ENCODE results near the genes FXYD5, TMEM147, ETV2 and COX6B1.

DNA sequence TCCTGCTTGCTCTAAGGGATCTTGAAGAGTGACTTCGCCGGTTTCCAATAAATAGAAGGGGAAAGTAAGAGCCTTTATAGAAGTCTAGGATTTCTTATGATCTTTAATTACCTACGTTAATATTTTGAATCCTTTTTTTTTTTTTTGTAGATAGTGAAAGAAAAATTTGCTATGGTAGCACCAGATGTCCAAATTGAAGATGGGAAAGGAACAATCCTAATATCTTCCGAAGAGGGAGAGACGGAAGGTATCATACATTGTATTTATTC, 21.3 kb upstream of the WTIP start:
- PRO-cap, 7 experiments: no peak in any of the 7 experiments
- RAMPAGE, long total RNA, 2 experiments: start-site peak on the plus strand in 1 of 2 experiments, centred at position 188 of the sequence, 22 reads per replicate

DNA sequence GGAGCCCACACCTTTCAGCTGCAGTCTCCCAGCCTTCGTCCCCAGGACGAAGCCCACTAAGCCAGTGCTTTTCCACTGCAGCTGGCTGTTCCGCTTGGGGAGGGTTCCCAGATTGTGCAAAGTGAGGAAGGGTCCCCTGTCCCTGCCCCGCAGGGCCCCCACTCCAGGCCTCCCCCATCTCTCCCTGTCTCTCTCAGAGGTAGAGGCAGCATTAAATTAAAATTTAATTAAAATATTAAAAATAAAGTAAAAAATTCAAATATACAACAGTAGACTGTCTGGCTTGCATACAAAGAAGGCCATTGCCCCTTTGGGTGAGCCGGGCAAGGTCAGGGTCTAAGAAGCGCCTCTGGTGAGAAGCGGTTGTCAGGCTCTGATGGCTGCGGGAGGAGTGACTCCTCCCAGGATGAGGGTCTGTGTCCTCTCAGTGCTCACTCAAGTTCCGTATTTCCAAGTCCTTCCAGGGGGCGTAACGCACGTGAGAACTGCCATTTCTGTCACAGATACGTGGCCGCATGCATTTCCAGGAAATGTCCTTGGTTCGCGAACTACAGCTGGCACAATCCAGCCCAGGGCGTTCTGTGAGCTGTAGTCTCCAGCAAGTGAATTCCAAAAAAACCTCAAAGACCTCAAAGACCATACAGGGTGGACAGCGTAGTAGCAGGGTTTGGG, 809 bp upstream of the ZNF181 start:
- PRO-cap, 7 experiments: peak in 6 of 7 experiments; most common plus-strand start position 383 of the sequence (in 1); most common minus-strand start position 408 of the sequence (in 5)
- RAMPAGE, long total RNA, 2 experiments: no peak in any of the 2 experiments

GRCh38 chr19:35004069-35004229, 3.8 kb downstream of the GRAMD1A start:
- PRO-cap, 7 experiments: no peak in any of the 7 experiments
- RAMPAGE, long total RNA, 2 experiments: no peak in any of the 2 experiments

DNA sequence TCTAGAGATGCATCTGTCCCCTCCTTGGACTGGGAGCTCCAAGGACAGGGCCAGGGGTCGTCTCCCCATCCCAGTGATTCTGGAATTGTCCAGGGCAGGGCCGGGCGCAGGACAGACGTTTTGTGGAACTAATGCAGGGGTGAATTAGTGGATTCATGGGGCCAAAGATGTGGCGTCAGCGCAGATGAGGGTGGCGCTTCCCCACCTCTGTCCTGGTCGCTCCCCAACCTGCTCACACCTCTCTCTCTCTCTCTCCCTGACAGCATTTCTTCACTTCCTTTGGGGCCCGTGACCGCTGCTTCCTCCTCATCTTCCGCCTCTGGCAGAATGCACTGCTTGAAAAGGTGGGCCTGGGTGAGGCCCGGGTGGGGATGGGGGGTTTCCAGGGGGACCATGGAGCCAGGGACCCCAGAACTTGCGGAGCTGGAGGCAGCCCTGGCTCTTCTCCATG, 11.1 kb downstream of the GRAMD1A start:
- PRO-cap, 7 experiments: no peak in any of the 7 experiments
- RAMPAGE, long total RNA, 2 experiments: no peak in any of the 2 experiments

- PRO-cap, 7 experiments: no peak in any of the 7 experiments
- RAMPAGE, long total RNA, 2 experiments: no peak in any of the 2 experiments
These were observed 2.5 kb upstream of the HPN start for GRCh38 chr19:35038757-35039712.

GRCh38 chr19:35040639-35041428, 687 bp upstream of the HPN start:
- PRO-cap, 7 experiments: peak in 7 of 7 experiments; most common plus-strand start chr19:35041301 (in 6); most common minus-strand start chr19:35040984 (in 6)
- RAMPAGE, long total RNA, 2 experiments: no peak in any of the 2 experiments

GRCh38 chr19:35066306-35066697, 24.8 kb downstream of the HPN start:
- PRO-cap, 7 experiments: no peak in any of the 7 experiments
- RAMPAGE, long total RNA, 2 experiments: no peak in any of the 2 experiments

- PRO-cap, 7 experiments: no peak in any of the 7 experiments
- RAMPAGE, long total RNA, 2 experiments: no peak in any of the 2 experiments
These were observed 6.1 kb upstream of the FXYD3 start for GRCh38 chr19:35109399-35110068.

DNA sequence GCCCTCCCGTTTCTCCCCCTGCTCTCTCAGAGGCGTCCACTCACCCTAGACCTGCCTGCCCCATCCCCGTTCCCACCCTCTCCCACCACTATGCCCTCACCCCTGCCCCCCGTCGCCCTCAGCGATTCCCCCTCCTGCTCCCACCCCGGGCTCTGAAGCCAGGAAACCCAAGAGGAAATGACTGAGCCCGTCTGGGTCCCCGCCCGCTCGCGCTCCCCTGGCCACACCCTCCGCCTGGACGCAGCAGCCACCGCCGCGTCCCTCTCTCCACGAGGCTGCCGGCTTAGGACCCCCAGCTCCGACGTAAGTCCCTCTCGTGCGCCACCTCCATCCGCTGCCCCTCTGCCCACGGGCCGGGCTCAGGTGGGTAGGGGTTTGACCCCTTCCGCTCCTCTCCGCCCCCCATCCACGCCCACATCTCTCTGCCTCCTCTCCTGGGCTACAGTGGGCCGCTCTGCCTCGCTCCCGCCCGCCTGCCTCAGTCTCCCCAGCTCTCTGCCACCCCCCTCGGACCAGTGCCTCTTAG, at the start of gene FXYD5:
Gene FXYD5 (plus strand): TSS at position 229 of the 526 bp plus-strand sequence.
- PRO-cap, 7 experiments: peak in 7 of 7 experiments; most common plus-strand start position 226 of the sequence (in 3); most common minus-strand start position 154 of the sequence (in 7)
- RAMPAGE, long total RNA, 2 experiments: start-site peak on the plus strand in 2 of 2 experiments, centred at positions 249 to 253 of the sequence, 106 to 497 reads per replicate

DNA sequence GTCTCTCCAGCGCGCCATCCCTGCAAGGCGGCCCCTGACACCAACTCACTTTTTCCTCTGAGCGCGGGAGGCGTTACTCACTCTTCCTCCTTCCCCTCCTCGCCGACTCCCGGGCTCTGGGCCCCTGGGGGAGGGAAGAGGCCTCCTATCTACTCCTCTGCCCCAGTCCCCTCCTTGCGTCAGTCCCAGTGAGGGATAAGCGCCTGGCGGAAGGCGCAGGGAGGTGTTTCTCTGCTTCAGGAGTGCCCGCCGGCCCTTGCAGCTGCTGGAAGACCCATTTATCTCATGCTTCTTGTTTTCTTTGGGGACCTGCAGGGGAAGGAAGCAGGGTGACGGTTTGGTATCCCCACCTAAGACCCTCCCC, 480 bp downstream of the FXYD5 start:
- PRO-cap, 7 experiments: peak in 5 of 7 experiments; most common plus-strand start position 182 of the sequence (in 4); most common minus-strand start position 47 of the sequence (in 2)
- RAMPAGE, long total RNA, 2 experiments: start-site peak on the plus strand in 2 of 2 experiments, centred at positions 189 to 211 of the sequence, 9 to 31 reads per replicate

GRCh38 chr19:35175804-35176091, 21.2 kb downstream of the FXYD5 start:
- PRO-cap, 7 experiments: no peak in any of the 7 experiments
- RAMPAGE, long total RNA, 2 experiments: no peak in any of the 2 experiments

DNA sequence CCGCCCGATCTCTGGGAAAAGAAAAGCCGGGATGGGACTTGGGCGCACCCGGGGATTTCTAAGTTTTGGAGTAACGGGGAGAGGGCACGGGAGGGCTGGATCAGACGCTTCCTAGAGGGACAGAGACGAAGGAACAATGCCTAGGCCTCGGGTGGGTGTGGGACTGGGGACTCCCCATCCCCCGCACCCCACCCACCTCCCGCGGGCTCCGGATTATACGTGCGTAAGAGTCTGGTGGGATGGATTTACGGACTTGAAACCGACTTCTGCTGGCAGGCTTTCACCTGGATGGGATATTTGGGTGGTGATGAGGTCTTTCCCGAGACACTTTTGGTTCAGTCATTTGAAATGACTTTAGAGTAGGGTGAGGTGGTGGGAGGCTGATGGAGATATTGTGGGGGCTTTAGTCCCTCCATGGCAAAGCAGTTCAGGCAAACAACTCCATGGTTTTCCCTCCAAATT, 653 bp downstream of the LSR start:
- PRO-cap, 7 experiments: no peak in any of the 7 experiments
- RAMPAGE, long total RNA, 2 experiments: no peak in any of the 2 experiments

DNA sequence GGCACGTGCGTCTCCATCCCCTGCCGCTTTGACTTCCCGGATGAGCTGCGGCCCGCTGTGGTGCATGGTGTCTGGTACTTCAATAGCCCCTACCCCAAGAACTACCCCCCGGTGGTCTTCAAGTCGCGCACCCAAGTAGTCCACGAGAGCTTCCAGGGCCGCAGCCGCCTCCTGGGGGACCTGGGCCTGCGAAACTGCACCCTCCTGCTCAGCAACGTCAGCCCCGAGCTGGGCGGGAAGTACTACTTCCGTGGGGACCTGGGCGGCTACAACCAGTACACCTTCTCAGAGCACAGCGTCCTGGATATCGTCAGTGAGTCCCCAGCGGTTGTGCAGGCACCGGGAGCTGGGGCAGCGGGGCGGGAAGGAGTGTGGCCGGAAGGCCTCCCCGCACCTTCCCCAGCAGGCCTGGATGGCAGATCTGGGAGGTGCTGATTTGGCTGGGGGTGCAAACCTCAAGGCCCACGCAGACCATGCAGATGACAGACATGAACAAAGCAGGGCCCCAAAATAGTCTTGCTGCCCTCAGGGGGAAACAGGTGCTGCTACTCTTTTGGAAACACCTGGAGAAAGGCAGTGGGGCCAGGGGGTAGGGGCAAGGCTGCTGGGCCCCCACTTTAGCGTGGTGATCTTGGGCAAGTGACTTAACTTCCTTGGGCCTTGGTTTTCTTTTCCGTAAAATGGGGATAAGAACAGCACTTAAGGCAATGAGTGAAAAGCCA, 3.9 kb downstream of the MAG start:
- PRO-cap, 7 experiments: no peak in any of the 7 experiments
- RAMPAGE, long total RNA, 2 experiments: no peak in any of the 2 experiments

- PRO-cap, 7 experiments: peak in 4 of 7 experiments; most common plus-strand start chr19:35308334 (in 3); most common minus-strand start chr19:35307962 (in 1)
- RAMPAGE, long total RNA, 2 experiments: no peak in any of the 2 experiments
These were observed 15.9 kb downstream of the MAG start for GRCh38 chr19:35307737-35308426.

GRCh38 chr19:35509655-35510865, 3.4 kb downstream of the DMKN start:
- PRO-cap, 7 experiments: peak in 7 of 7 experiments; most common plus-strand start chr19:35510093 (in 6); most common minus-strand start chr19:35510470 (in 7)
- RAMPAGE, long total RNA, 2 experiments: start-site peak on the minus strand in 2 of 2 experiments, at chr19:35510406-35510522 at its widest, 313 to 796 reads per replicate

DNA sequence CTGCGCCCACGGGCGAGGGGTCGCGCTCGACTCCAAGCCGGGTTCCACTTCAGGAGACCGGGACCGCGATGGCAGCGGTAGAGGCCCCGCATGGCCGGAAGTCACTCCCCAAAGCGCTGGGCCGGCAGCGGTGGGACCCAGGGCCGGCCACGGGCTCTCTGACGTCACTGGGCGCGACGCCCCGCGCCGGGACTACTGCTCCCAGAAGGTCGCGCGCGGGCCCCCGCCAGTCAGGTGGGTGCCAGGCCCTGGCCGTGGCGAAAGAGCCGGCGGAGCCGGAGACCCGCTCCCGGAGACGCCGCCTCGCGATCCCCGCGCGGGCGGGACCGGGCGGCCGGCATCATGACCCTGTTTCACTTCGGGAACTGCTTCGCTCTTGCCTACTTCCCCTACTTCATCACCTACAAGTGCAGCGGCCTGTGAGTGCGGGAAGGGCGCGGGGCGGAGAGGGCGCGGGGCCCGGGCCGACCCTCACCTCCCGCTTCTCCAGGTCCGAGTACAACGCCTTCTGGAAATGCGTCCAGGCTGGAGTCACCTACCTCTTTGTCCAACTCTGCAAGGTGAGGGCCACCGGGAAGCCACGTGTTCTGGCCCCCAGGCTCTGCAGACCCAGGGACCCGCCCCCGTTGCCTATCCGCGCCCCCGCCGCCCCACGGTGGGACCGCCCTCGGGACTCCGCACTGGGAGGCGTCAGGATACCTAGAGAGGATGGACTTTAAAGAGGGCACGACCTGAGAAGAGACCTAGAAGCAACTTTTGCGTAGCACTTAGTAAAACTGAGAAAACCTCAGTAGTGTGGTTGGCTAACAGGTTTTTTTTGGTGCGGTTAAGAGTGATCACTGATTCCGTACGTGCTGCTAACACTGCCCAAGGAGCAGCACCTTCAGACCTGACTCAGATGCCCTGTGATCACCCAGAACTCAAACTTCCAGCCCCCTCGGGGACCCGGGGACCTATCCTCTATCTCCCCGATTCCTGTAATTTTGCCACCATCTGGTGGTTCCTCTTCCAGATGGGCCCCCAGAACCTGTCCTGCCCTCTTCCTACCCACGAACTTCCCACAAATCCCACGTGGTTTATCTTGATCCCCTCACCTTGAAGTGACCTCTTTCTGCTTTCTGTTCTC, at the start of gene TMEM147:
Gene TMEM147 (plus strand): TSS at position 229 of the 1,126 bp plus-strand sequence.
- PRO-cap, 7 experiments: peak in 7 of 7 experiments; most common plus-strand start position 233 of the sequence (in 7); most common minus-strand start position 103 of the sequence (in 6)
- RAMPAGE, long total RNA, 2 experiments: start-site peak on the plus strand in 2 of 2 experiments, centred at positions 242 to 249 of the sequence, 227 to 412 reads per replicate; start-site peak on the minus strand in 2 of 2 experiments, centred at positions 96 to 103 of the sequence, 24 to 140 reads per replicate

GRCh38 chr19:35612981-35613481, 496 bp downstream of the HAUS5 start:
- PRO-cap, 7 experiments: no peak in any of the 7 experiments
- RAMPAGE, long total RNA, 2 experiments: no peak in any of the 2 experiments

DNA sequence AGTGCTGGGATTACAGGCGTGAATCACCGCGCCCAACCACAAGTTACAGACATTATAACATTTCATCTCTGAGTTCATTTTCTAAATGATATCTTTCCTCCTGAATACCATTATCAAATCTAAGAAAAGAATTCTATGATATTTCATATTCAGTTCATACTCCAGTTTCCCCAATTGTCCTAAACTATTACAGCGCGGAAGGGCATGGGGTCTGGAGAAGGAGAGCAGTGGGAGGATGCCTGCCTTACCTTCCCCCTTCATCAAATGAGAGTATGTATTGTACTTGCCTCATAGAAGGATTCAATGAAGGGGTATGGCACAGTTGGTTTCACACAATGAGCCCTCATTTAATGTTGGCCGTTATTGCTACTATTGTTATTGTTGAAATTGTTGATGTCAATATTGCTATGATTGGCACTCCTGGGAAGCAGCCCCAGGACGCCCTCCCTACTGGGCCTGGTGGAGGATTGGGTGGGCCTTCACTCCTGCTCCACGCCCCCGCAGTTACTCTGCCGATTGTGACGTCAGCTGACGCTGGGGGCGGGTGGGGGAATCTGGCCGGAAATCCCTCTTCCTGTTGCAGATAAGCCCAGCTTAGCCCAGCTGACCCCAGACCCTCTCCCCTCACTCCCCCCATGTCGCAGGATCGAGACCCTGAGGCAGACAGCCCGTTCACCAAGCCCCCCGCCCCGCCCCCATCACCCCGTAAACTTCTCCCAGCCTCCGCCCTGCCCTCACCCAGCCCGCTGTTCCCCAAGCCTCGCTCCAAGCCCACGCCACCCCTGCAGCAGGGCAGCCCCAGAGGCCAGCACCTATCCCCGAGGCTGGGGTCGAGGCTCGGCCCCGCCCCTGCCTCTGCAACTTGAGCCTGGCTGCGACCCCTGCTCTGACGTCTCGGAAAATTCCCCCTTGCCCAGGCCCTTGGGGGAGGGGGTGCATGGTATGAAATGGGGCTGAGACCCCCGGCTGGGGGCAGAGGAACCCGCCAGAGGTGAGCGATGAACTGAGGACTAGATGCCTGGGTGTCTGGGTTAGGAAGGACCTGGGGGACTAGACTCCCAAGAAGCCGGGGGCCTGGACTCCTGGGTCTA, at the start of gene ETV2:
Gene ETV2 (plus strand): TSS at position 580 of the 1,091 bp plus-strand sequence.
- PRO-cap, 7 experiments: no peak in any of the 7 experiments
- RAMPAGE, long total RNA, 2 experiments: no peak in any of the 2 experiments

GRCh38 chr19:35647955-35648613, at the start of gene COX6B1:
COX6B1 (plus strand) TSS chr19:35648323.
- PRO-cap, 7 experiments: peak in 7 of 7 experiments; most common plus-strand start chr19:35648339 (in 4); most common minus-strand start chr19:35648079 (in 4)
- RAMPAGE, long total RNA, 2 experiments: start-site peak on the plus strand in 2 of 2 experiments, at chr19:35648303-35648358 at its widest, 3,554 to 4,788 reads per replicate

GRCh38 chr19:35721171-35721867, 3.5 kb downstream of the KMT2B start:
- PRO-cap, 7 experiments: no peak in any of the 7 experiments
- RAMPAGE, long total RNA, 2 experiments: no peak in any of the 2 experiments